ENCODE measurements around the gene PRPF40A.

DNA sequence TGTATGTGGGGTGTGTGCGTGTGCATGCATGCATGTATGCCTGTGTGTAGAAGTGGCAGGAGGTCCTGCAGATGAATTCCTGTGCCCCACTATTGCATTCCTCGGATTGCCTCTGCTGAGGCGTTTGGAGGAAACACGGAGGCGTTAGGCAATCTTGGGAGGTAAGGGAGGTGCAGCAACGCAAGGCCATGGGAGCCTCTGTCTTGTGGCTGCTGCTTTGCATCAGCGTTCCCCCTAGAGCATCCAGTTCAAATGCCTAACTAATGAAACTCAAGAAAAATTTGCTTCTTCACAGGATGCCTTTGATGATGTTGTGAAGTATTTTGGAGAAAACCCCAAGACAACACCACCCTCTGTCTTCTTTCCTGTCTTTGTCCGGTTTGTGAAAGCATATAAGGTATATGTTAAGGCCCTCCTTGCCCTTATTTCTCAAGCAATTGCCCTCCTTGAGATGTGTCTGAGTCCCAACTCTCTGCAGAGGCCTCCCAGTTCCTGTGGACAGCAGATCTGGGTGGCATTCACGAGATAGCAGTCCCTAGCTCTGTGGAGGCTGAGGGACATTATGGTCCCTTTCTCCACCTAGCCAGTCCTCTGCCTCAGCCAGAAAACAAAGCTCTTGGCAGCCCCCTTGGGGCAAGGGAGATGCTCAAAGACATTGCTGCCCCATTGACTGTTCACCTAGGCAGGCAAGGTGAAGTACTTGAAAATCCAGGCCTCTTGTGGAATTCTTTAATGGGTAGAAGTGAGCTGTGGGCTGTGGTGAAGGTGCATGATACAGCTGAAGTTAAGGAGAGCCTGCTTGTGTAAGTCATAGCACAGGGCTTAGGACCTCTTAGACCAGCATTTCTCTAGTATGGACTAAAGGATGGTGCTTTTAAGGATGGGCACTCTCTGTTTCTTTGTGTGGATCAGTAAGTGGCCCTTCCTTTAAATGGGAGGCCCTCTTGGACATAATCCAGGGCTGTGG, 79.7 kb downstream of the PRPF40A start:
- PRO-cap, result no peak

DNA sequence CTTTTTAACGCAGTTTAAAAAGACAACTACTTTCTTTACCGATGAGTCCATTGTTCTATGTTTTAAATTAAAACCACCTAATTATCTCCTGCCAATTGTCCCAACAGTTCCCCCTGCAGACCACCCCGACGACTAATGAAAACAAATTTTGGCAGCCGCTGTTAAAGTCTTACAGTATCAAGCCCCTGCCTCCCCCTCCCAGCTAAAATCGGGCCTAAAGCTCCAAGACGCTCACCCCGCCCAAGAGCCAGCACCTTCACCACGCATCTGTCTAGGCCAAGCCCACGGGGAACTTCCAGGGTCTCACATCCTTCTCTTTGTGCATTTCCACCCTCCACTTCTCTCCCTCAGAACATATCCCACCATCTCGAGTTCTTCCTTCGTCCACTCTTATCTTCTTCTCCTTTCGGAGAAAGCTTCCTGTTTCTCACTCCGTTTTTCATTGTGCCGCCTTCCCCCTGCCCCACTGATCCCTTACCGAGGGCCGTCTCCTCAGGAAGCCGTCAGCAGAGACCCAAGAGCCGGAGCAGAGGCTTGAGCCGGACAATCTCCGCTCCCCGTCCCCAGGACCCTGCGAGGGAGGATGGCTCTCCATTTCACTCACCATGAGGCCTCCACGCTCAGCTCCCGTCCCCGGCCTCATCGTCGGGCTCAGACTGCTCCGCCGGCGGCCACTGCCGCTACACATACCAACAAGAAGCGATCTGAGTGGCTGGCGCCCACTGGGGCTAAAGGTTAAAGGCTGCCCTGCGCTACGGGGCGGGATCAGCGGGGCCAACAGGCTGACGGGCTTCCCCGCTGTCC, at the start of gene PRPF40A:
Gene PRPF40A (minus strand): TSS at position 710 of the 804 bp plus-strand sequence.
- PRO-cap, result bidirectional peak, plus-strand start outside the sequence, minus-strand start at position 682 of the sequence

- PRO-cap, result no peak
These were observed 108.6 kb downstream of the ARL6IP6 start for GRCh38 chr2:152826918-152827444.

GRCh38 chr2:153403267-153404430, 74.9 kb downstream of the RPRM start:
- PRO-cap, result no peak

DNA sequence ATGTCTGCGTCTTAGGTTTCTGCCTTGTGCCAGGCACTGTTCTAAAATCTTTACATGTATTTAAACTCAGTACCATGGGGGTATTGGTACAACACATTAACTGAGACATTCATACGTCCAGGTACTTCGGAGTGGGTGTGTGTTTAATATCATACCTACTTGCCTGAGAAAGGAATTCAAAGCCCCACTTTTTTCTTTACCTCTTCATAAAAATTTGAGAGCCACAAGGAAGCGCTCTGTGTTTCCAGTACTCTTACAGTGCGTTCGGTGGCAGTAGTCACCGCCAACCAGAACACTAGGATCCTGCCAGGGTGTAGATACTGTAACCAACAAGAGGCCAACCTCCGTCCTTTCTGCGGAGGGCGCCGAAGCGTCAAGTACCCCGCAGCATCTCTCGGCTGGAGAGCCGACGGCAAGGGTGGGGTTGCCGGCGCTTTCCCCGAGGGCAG, 649 bp upstream of the GALNT13 start:
- PRO-cap, result no peak

DNA sequence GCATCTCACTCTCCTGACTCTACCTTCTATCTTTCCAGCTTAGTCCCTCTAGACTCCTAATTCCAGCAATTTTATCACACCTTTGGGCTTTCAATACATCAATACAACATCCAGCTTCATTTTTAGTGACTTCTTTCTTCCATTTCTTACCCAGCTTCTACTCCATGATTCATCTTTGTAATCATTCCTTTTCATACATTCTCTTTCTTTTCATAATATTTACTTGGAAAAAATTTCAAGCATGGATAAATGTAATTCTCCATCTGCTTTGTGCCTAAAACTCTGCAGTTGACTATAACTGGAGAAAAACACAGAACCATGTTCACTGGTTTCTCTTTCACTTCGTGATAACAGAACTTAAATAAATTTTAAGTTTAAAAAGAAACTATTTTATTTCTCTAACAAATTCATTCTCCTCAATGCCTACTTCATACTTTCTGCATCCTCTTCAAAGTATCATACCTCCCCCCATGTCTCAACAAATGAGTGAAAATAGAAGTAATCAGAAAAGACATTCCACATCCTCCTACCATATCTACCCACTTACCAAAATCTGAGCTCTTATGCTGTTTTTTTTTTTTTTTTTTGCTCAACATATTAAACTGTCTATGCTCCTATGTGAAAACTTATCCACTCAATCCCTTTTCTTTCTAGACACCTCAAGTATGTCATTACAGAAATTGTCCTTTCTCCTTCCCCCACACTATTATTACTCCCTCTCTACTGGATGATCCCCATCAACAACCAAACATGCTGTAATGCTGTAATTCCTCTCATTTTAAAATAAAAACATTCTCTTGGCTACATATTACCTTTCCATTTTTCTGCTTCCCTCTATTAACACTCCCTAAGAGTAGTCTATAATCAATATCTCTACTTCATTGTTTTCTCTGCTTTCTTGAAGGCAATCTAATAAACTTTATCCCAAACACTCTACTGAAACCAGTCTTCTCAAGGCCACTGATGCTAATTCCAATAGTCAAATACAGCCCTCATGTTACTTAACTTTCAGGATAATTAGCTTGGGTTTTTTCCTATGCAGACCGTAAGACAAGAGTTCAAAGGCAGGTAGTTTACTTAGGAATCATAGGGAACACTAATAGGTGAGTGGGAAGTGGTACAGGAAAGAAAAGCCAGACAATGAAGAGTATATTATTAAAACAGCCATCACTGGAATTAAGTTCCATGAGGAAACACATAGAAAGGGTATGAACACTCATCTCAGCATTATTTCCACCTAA, 240.7 kb downstream of the NR4A2 start:
- PRO-cap, result no peak

DNA sequence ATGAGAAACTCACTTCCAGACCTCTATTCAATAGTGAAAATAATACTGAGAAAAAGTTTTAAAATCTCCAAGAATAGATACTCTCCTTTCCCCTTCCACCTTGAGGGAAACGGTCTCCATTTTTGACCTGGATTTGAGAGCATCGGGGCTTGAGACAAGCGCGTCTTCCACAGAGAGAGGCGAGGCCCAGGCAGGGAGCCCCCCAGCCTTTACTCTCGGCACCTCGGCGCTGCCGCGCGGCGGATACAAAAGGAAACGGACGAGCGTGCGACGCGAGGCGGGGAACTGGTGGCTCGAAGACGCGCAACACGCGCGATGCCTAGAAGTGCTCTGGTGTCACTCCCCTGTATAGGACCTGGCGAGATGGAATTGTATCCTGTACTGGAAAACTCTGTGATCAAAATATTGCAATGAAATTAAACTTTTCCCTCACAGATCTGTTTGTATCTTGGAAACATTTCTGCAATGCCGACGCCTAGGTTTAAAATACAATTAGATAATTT, 11.0 kb downstream of the NR4A2 start:
- PRO-cap, result no peak

GRCh38 chr2:156335316-156335580, 2.7 kb upstream of the NR4A2 start:
- PRO-cap, result unidirectional peak, minus-strand start at chr2:156335486

DNA sequence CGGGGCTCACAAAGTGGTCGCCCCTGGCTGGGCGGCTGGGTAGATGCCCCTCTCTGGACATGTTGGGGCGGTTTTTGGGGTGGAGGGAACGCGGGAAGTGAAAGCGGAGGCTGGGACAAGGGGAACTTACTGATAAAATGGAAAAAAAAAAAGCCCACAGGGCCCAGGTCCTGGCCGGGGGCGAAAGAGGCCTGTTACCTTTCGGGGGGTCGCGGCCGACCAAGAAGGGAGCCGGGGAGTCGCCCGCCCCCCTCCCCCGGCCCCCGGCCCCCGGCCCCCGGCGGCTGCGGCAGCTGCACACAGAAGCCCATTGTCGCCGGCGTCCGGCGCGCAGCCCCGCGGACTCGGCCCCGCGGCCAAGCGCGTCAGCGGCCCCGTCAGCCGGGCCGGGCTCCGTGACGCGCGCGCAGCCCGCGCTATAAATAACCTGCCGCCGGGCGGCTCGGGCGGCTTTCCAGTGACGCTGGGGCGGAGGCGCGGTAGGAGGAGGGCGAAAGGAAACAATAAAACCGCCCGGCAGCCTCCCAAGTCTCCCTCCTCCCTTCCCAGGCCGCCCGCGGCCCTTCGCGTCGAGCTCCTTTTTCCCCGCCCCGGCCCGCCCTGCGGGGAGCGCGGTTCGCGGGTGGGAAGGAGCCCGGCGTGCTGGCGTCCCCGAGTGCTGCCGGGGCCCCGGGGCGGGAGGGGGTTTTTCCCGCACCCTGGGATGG, 9.7 kb upstream of the NR4A2 start:
- PRO-cap, result bidirectional peak, plus-strand start at position 449 of the sequence, minus-strand start at position 346 of the sequence; bidirectional peak, plus-strand start at position 615 of the sequence, minus-strand start at position 583 of the sequence

- PRO-cap, result no peak
These were observed 1.5 kb upstream of the GPD2 start for GRCh38 chr2:156434692-156435131.

GRCh38 chr2:157056121-157056687, 201.3 kb upstream of the GALNT5 start:
- PRO-cap, result no peak

DNA sequence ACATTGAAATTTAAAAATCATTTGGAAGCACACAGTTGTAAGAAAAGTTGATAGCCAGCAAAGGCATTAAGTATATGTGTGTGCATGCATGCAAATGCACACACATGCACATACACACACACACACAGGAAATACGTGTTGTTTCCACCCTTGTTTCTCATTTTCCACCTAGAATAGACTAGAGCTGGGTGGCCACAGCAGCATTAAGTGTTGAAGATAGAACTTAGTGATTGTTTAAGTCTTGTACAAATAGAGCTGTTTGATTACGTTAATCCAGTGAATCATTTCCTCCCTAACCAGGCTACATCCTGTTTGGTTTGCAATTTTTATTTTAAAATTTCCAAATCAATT, 74.8 kb upstream of the GALNT5 start:
- PRO-cap, result no peak

DNA sequence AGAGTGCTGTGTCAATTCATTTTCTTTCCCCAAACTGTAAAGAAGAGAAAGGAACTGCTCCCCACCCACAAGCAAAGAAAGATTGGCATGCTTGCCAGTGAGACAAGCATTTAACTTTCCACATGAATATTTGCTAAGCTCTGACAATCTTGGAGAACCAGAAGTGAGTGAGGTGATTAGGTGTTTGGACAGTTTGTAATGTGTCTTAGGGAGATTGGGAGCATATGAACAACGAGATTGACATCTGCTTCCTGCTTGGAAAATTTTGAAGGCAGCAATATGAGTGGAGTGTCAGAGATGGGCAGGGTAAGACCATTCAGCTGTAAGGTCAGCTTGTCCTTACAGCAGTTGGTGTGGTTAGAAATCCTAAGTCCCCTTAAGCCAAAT, 36.1 kb upstream of the GALNT5 start:
- PRO-cap, result no peak

DNA sequence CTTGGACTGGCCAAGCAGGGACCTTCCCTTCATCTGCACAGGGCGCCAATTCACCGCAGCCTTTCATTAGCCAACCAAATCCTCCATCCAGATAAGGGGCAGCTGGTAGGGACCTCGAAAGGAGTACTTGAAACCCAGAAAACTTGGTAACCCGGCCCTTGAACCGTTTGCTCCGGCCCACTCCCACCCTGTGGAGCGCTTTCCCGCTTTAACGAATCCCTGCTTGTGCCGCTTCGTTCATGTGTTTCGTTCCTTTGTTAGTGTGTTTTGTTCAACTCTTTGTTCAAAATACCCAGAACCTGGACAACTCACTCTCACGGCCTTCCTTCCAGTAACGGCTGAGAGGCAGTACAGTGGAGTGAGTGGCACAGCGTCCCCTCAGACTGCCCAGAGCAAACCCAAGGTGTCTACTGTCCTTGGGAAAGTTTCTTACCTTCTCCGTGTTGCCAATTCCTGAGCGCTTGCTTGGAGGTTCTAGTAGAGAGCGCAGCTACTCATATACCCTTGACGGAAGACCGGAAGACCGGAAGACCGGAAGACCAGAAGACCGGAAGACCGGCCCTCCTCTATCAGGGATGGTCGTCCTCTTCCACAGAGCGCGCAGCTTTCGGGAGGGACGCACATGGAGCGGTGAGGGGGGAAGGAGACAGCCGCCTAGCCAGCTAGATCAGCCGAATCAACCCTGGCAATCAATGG, 27.0 kb downstream of the ERMN start:
- PRO-cap, result no peak

- PRO-cap, result bidirectional peak, plus-strand start at chr2:157439356, minus-strand start at chr2:157439409; bidirectional peak, plus-strand start at chr2:157439601, minus-strand start at chr2:157439606
These were observed 4.5 kb downstream of the CYTIP start for GRCh38 chr2:157439262-157439856.

GRCh38 chr2:157442661-157442947, 1.3 kb downstream of the CYTIP start:
- PRO-cap, result bidirectional peak, plus-strand start at chr2:157442823, minus-strand start at chr2:157442816

DNA sequence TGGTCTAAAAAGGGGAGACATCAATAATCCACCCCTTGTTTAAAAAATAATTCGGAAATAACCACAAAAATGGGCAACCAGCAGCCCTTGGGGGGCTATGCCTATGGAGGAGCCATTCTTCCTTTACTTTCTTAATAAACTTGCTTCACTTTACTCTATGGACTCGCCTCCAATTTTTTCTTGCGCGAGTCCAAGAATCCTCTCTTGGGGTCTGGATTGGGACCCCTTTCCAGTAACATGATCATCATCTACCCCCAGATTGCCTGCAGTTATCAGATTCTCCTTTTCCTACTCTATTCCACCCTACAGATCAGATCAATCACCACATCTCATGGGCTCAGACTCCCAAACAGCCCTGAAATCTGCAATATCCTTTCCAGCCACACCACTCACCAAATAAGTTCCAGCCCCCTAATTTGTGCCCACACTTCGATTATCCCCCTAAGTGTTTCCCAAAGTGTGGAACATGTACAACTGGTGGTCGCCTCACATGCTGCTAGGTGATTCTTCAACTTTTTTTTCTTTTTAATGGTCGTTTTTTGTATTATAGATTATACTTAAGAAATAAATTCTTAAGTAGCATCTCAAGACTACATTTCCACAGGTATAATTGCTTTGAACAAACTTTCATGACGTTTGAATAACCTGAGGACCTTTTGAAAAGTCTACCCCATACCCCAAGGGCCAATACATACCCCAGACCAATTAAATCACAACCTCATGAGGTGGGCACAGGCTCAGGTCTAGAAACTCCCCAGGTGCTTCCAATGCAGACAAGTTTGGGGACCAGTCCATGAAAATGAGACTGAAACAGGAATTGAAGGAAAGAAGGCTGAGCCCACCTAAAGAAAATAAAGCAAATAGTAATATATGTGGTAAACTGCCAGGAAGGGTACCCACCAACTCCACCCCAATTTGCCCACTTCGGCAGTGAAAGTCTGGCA, 16.5 kb downstream of the ACVR1 start:
- PRO-cap, result no peak

GRCh38 chr2:158056952-158057485, 44.7 kb upstream of the UPP2 start:
- PRO-cap, result no peak

DNA sequence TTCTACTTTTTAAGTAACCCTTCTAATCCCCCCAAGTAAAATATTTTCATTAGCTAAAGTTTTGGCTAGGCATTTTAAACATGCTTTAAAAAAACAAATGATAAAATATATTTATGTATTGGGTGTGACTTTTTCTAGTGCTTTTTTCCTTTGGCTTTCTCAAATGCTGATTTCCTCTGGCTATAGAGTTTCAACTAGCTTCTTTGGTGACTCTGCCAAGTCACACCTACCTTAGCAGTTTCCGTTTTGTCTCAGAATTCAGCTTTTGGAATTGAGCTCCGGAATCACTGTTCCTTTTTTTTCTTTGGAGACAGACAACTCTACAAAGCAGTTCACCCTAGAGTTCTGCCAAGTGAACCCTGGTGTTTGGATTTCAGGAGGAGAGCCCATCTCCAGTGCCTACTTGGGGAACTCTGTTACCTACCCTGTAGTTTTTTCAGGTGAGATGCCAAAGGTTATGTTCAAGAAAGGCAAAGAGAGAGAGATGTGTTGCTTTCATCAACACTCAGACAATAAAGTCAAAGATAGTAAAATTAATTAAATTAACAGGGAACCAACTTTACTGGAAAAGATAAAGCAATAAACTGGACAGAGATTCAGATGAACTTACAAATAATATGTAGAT, 89.9 kb downstream of the UPP2 start:
- PRO-cap, result no peak

DNA sequence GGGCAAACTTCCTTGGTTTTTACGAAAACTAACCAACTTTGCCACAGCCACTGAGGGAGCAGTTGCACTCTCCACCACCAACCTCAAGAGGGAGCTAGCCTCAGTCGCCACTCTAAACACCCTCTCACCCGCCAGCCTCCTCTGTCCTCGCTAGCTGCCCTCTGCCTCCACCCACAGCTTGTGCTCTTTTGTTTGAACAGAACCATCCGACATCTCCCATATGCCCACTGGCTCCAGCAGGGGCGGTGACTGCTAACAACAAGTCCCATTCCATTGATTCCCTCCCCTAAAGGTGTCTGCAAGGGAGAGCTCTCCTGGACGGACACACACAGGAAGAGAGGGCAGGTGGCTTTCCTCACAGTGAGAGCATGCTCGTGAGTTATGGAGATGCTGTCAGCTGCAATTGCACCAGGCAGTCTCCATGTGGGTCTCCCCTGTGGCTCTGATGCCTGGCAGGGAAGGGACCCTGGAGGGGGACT, 70.8 kb upstream of the DAPL1 start:
- PRO-cap, result no peak